ENCODE data around the genes AKNA and ASTN2.

DNA sequence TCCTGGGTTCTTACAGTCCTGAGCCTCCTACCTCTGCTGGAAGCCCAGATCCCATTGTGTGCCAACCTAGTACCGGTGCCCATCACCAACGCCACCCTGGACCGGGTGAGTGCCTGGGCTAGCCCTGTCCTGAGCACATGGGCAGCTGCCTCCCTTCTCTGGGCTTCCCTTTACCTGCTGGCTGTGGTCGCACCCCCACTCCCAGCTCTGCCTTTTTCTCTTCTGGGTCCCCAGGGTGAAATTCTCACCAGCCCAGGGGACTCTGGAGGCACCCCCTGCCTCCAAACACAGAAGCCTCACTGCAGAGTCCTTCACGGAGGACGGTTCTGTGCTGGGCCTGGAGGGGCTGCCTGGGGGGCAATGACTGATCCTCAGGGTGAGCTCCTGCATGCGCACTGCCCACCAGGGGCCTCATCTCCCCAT is 256 bp downstream of the ORM2 start:
- PRO-cap, 2 experiments, result no peak in any of the 2 experiments
- RAMPAGE, long total RNA, 4 experiments, result no peak in any of the 4 experiments

DNA sequence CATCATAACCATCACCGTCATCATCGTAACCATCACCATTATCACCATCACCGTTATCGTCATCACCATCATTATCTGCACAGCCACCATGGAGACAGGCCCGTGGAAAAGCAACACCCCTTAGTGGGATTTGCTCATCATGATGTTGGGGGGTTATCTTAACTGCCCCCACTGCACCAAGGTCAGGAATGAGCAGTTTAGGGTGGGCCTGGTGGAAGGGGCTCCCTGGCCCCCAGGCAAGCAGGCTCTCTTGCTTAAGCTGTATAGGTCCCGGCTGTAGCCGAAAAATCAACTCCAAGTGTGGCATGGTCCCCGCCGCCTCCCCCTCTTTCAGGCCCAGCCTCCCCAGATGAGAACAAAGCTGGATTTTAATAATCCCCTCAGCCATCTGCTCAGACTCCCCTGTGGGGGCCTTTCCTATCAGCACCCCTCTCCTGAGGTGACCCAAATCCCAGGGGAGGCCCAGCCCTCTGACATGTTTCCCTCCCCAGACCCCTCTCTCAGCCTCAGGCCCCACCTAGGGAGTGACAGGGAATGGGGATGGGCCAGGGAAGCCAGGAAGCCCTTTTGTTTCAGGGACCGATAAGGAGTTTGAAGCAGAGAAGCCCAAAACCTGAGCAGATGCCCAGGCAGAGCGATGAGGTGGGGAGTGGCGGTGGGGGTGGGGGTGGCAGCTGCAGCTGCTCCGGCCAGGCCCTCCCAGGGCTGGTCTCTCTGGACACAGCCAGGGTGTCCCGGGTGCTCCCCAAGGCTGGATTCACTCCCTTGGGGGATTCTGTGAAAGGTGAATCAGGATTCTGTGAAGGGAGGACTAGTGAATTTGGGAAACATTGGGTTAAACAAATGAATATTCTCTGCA is 17.7 kb downstream of the AKNA start:
- PRO-cap, 2 experiments, result no peak in any of the 2 experiments
- RAMPAGE, long total RNA, 4 experiments, result no peak in any of the 4 experiments

DNA sequence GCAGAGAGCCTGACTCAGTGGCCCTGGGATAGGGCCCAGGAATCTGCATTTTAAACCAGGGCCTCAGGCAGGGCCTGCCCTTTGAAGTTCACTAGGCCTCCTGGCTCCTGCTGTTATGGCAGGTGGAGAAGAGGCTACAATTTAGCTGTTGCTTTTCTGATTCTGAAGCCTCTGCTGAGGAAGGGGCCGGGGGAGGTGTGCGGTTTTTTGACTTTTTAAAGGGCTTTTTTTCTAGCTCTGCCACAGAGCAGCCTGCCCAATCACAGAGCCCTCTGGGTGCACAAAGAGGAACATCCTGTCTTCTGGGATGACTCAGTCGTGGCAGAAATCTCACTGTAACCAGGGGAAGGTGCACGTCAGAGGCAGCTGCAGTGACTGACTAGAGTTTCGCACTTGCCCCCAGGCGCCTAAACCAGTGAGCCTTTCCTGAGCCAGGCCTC is 2.5 kb downstream of the AKNA start:
- PRO-cap, 2 experiments, result peak in 1 of 2 experiments; most common plus-strand start position 310 of the sequence (in 1)
- RAMPAGE, long total RNA, 4 experiments, result no peak in any of the 4 experiments

DNA sequence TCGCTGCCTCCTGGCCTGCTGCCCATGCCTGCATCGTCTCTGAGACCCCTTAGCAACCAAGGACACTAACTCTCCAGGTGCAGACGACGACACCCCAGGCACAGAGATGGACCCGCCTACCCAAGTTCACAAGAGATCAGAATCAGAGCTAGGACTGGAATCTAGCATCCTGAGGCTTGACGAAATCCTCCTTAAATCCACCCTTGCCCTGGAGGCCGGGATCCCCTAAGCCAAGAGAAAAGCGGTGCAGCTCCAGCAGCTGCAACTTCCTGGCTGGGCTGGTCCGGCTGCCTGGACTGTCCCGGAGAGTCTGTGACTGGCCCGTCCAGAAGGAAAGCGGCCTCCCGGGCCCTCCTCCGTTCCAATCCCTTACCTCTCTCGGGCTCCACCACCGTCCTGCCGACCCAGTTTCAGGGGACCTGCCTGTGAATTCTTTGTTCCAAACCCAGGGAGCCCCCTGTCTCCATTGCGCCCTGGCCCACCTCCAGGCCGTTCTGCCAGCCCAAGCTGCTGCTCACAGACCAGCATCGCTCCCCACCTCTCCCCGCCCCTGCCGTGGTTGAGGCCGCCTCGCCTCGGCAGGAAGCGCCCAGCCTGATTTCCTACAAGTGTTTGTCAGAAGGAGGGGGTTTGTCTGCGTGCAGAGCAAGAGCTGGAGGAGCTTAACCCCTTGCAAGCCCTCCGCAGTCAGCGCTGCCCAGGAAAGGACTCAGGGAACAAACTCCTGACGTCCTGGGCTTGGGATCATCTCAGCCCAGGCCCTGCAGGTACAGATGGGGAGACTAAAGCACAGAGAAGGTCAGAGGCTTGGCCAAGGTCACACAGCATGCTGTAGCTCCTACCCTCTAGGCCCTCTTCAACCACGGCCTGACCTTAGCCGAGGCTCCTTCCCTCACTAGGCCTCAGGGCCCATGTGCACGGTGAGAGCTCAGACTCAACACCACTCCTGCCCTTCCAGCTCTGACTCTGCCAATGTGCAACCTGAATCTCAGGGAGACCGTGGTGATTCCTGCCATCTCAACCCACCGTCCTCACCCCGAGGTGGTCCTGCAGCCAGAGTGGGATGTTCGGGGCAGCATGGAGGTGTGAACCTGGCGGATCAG is at the start of gene AKNA:
Gene AKNA (minus strand): TSS at position 496 of the 1,103 bp plus-strand sequence.
- PRO-cap, 2 experiments, result peak in 2 of 2 experiments; most common minus-strand start position 496 of the sequence (in 2)
- RAMPAGE, long total RNA, 4 experiments, result start-site peak on the minus strand in 2 of 4 experiments, centred at positions 543 to 555 of the sequence, 146 to 253 reads per replicate

GRCh38 chr9:114390019-114390295 is 2.2 kb upstream of the AKNA start:
- PRO-cap, 2 experiments, result no peak in any of the 2 experiments
- RAMPAGE, long total RNA, 4 experiments, result no peak in any of the 4 experiments

DNA sequence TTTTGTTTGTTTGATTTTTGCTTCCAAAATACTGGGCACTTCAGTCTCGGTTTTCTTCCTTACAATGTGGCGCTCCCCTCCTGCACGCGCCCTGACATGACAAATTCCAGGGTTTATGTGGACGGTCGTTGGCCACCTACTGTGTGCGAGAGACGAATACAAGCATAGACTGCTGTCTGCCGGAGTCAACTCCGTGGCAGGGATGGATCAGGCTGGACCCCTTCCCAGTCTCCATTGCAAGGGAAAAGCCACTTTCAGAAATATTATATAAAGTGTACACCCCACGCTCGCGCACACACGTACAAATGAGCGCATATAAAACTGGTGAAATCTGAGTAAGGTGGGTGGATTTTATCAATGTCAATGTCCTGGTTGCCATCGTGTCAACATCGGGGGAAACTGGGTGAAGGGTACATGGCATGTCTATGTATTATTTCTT is 568 bp upstream of the WHRN start:
- PRO-cap, 2 experiments, result no peak in any of the 2 experiments
- RAMPAGE, long total RNA, 4 experiments, result no peak in any of the 4 experiments

DNA sequence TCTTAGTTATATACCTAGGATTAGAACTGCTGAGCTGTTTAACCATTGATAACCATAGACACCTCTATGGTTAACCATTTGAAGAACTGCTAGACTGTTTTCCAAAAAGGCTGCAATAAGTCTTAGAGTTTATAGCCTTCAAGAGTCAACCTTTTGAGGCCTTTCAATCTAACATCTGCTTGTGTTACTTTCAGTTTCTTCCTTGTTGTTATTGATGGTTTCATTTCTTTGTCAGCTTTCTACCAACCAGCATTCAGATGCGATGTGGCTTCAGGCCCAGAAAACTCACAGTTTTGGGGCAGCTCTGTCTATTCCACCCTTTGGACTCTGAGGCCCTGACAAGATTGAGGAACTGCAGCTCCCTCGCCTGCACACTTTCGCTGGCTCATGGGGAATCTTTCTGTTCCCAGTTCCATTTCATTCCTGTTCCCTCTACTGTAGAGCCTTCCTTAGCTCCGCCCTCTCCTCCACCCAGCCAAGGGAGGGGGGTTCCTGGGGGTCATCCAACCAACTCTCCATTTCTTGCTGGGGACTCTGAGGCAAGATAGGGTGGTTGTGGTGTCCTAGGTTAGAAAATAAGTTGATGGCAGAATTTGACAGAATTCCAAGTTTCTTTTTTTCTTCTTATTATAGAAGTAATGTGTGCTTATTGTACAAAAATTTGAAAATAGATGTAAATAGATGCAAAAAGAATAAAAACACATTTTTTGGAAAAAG is 13.4 kb upstream of the WHRN start:
- PRO-cap, 2 experiments, result no peak in any of the 2 experiments
- RAMPAGE, long total RNA, 4 experiments, result no peak in any of the 4 experiments

GRCh38 chr9:114955225-114955628 is 24.8 kb upstream of the TNFSF8 start:
- PRO-cap, 2 experiments, result no peak in any of the 2 experiments
- RAMPAGE, long total RNA, 4 experiments, result no peak in any of the 4 experiments

GRCh38 chr9:115068727-115069330 is 49.1 kb downstream of the TNC start:
- PRO-cap, 2 experiments, result no peak in any of the 2 experiments
- RAMPAGE, long total RNA, 4 experiments, result no peak in any of the 4 experiments

- PRO-cap, 2 experiments, result no peak in any of the 2 experiments
- RAMPAGE, long total RNA, 4 experiments, result no peak in any of the 4 experiments
Measured at GRCh38 chr9:116919531-116919869, 232.4 kb downstream of the TRIM32 start.

DNA sequence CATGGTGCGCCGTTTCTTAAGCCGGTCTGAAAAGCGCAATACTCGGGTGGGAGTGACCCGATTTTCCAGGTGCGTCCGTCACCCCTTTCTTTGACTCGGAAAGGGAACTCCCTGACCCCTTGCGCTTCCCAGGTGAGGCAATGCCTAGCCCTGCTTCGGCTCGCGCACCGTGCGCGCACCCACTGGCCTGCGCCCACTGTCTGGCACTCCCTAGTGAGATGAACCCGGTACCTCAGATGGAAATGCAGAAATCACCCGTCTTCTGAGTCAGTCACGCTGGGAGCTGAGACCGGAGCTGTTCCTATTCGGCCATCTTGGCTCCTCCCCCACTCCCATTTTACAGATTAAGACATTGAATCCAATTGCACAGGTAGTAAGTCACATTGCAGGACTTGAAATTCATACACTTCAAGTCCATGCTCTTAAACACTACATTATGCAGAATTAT is 343.1 kb downstream of the ASTN2 start:
- PRO-cap, 2 experiments, result no peak in any of the 2 experiments
- RAMPAGE, long total RNA, 4 experiments, result no peak in any of the 4 experiments

- PRO-cap, 2 experiments, result no peak in any of the 2 experiments
- RAMPAGE, long total RNA, 4 experiments, result no peak in any of the 4 experiments
Measured at GRCh38 chr9:117414961-117415493, at the start of gene ASTN2. Gene ASTN2, minus strand, starts transcription at chr9:117415057.

DNA sequence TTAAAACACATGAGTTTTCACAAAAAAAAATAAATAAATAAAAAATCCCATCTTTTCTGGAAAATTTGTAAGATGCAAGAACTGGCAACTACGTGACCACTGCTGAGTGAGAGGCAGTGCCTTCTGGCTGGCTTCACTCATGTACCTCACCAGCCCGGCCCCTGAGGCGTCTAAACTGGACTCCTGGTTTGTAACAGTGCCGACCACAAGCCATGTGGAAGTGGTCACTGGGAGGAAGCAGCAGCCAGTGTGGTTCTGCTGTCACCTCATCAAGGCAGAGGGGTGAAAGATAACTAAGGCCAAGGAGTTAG is 143.1 kb downstream of the CDK5RAP2 start:
- PRO-cap, 2 experiments, result no peak in any of the 2 experiments
- RAMPAGE, long total RNA, 4 experiments, result no peak in any of the 4 experiments

- PRO-cap, 2 experiments, result no peak in any of the 2 experiments
- RAMPAGE, long total RNA, 4 experiments, result start-site peak on the minus strand in 1 of 4 experiments, at chr9:120648149-120648602 at its widest, 32 reads per replicate
Measured at GRCh38 chr9:120648045-120648868, 66.0 kb downstream of the MEGF9 start.

- PRO-cap, 2 experiments, result no peak in any of the 2 experiments
- RAMPAGE, long total RNA, 4 experiments, result no peak in any of the 4 experiments
Measured at GRCh38 chr9:120765675-120766280, 27.4 kb downstream of the FBXW2 start.

- PRO-cap, 2 experiments, result no peak in any of the 2 experiments
- RAMPAGE, long total RNA, 4 experiments, result no peak in any of the 4 experiments
Measured at GRCh38 chr9:120847325-120848529, 5.0 kb upstream of the PSMD5 start.

- PRO-cap, 2 experiments, result peak in 2 of 2 experiments; most common plus-strand start chr9:120876558 (in 1); most common minus-strand start chr9:120876362 (in 2)
- RAMPAGE, long total RNA, 4 experiments, result no peak in any of the 4 experiments
Measured at GRCh38 chr9:120875963-120876905, 754 bp downstream of the PHF19 start.

GRCh38 chr9:120877819-120878080 is 762 bp upstream of the PHF19 start:
- PRO-cap, 2 experiments, result no peak in any of the 2 experiments
- RAMPAGE, long total RNA, 4 experiments, result no peak in any of the 4 experiments

GRCh38 chr9:120924465-120925383 is 1.9 kb downstream of the TRAF1 start:
- PRO-cap, 2 experiments, result no peak in any of the 2 experiments
- RAMPAGE, long total RNA, 4 experiments, result no peak in any of the 4 experiments

GRCh38 chr9:120927423-120927818 is 825 bp upstream of the TRAF1 start:
- PRO-cap, 2 experiments, result no peak in any of the 2 experiments
- RAMPAGE, long total RNA, 4 experiments, result no peak in any of the 4 experiments